Measurements from ENCODE around the genes SLC32A1 and ACTR5.

DNA sequence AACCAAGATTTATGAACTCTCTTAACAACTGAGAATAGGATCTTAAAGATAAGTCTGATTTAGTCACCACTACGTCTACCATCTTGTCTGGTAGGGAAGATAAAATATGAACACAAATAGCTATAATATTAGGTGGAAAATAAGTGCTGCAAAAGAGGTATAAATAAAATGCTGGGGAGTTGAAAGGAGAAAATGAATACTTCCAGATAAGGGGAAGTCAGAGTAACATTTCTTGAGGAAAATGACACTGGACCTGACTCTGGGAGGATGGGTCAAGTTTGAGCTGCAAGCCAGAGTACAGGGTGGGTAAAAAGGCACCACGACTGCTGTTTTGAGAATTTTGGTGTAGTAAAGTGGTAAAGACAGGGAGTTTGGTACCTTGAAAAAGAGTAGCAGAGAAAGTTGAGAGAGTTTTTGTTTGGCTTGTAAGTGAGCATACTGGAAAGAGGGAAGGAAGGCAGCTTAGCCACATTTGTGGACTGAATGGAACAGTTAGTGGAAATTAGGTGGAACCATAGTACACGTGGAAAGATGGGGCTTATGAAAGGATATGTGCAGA lies 39.3 kb upstream of the ADIG start:
- PRO-cap: no peak

DNA sequence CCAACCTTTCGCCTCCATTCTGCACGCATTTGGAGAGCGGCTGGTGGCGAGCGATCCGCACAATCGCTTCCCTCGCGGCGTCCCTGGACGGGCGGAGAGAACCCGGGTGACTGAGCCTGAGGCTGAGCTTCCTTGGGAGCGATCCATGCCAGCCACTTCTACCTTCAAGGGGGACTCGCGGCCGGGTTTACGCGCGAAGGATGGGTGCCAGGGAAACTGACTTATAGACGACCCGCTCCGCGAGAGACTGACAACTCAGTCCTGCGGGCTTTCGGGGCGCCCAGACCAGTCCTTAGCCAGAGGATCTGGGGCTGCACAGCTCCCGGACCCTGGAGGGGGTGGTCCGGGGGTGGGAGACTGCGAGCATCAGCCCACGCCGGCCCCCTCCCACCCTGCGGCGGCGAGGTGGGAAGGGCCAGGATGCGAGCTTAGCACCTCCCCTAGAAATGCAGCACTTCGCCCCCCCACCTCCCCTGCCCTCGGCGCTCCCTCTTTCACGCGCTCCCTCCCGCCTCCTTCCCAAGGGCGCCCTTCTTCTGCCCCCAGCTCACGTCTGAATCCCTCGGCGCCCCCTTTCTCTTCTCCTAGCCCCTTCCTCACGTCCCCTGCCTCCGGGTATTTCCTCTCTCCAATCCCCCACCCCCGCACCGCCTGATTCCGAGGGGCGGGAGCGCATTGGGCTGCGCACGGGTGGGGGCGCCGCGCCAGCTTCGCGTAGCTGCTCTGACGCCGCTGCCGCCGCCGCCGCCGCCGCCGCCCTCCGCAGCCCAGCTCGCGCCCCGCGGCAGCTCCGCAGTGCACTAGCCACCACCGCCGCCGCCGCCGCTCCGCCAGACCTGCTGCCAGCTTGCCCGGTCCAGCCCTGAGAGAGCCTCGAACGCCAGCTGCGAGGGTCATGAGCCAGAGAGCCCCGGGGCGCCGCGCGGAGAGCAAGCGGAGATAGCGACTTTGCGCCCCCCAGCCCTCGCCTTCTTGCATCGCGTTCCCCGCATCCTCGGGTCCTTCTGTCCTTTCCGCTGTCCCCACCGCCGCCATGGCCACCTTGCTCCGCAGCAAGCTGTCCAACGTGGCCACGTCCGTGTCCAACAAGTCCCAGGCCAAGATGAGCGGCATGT lies at the start of gene SLC32A1:
TSS of gene SLC32A1 (plus strand) at position 795 of the 1,115 bp plus-strand sequence.
- PRO-cap: no peak

GRCh38 chr20:38747816-38748578 lies at the start of gene ACTR5:
Gene ACTR5, plus strand, starts transcription at chr20:38748460.
- PRO-cap: unidirectional peak, plus-strand start at chr20:38748499

GRCh38 chr20:38811563-38812136 lies 6.2 kb downstream of the PPP1R16B start:
- PRO-cap: no peak

- PRO-cap: no peak
Observed at GRCh38 chr20:38874471-38875586, 51.4 kb upstream of the FAM83D start.

DNA sequence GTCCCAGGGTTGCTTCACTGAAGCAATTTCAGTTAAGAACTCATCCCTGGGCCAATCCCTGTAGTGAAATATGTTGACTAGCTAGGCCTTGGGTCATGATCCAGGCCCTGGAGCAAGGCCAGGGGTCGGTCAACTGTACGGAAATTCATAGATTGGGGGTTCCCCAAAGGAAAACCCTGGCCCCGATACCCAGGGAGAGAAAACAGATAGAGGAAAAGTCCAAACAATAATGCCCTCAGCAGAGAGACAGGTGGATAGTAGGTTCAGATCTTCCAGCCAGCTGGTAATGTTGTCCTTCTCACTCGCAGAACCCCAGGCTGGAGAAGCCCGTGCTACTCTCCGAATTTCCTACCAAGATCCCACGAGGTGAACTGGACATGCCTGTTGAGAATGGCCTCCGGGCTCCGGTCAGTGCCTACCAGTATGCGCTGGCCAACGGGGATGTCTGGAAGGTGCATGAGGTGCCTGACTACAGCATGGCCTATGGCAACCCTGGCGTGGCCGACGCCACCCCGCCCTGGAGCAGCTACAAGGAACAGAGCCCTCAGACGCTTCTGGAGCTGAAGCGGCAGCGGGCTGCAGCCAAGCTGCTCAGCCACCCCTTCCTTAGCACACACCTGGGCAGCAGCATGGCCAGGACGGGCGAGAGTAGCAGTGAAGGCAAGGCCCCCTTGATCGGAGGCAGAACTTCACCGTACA lies 8.2 kb upstream of the FAM83D start:
- PRO-cap: no peak

DNA sequence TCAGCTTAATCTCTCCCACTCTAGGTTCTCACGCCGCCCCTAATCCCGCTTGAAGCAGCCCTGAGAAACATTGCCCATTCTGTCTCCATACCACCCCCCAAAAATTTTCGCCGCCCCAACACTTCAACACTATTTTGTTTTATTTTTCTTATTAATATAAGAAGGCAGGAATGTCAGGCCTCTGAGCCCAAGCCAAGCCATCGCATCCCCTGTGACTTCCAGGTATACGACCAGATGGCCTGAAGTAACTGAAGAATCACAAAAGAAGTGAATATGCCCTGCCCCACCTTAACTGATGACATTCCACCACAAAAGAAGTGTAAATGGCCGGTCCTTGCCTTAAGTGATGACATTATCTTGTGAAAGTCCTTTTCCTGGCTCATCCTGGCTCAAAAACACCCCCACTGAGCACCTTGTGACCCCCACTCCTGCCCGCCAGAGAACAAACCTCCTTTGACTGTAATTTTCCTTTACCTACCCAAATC lies 414.9 kb downstream of the MAFB start:
- PRO-cap: no peak

DNA sequence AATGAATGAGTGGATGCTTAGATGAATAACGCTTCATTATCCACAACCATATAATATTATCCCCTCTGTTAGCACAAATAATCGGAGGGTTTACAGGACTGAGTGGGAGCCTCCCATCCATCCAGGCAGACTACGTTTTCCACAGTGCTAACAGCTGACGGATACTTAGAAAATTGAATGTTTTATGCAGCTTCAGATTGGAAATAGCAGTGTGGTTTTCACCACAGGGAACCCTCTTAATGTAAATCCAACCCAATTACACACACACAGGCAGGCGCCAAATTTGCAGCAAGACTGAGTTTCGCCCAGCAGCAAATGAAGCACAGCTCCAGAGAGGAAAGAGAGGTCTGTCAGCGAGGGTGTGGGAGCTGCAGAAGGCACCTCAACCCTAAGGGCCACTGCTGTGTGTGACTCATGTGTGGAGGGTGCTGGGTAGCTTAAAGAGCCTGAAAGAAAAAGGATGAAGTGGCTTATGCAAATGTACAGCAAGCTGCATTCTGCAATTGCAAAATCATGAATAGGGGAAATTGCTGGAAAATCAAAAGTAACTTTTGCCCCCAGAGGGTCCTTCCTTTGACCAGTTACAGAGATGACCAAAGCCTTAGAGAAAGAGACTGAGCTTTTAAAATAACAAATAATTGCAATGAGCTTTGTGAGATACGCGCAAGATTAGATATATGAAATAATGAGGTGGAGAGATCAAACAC lies 365.6 kb downstream of the MAFB start:
- PRO-cap: no peak

GRCh38 chr20:40464696-40465026 lies 224.4 kb downstream of the MAFB start:
- PRO-cap: no peak

DNA sequence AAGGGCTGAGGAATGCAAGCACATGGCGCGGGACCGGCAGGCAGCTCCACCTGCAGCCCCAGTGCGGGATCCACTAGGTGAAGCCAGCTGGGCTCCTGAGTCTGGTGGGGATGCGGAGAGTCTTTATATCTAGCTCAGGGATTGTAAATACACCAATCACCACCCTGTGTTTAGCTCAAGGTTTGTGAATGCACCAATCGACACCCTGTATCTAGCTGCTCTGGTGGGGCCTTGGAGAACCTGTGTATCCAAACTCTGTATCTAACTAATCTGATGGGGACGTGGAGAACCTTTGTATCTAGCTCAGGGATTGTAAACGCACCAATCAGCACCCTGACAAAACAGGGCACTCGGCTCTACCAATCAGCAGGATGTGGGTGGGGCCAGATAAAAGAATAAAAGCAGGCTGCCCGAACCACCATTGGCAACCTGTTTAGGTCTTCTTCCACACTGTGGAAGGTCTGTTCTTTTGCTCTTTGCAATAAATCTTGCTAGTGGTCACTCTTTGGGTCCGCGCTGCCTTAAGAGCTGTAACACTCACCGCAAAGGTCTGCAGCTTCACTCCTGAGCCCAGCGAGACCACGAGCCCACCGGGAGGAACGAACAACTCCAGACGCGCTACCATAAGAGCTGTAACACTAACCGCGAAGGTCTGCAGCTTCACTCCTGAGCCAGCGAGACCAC lies 116.9 kb upstream of the TOP1 start:
- PRO-cap: no peak

- PRO-cap: no peak
Observed at GRCh38 chr20:40991112-40992046, 37.2 kb upstream of the TOP1 start.

- PRO-cap: no peak
Observed at GRCh38 chr20:41005128-41005859, 23.3 kb upstream of the TOP1 start.

GRCh38 chr20:41012627-41013321 lies 15.8 kb upstream of the TOP1 start:
- PRO-cap: no peak

- PRO-cap: no peak
Observed at GRCh38 chr20:41029631-41030120, 1.1 kb downstream of the TOP1 start.

DNA sequence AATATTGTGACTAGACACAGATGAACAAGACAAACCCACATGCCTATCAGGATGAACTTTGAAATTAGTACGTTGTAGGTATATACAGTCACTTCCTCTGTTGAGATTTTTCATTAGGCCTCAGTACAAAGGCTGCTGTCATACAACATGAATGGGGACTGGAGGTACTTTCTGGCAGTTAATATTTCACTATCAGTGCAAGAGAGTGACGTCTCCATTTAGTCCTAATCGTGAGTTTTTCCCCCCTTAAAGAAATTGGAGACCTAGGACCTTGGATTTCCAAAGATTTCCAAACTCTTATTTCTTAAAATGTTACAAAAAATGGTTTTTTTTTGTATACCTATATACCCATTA lies 10.5 kb downstream of the TOP1 start:
- PRO-cap: no peak

DNA sequence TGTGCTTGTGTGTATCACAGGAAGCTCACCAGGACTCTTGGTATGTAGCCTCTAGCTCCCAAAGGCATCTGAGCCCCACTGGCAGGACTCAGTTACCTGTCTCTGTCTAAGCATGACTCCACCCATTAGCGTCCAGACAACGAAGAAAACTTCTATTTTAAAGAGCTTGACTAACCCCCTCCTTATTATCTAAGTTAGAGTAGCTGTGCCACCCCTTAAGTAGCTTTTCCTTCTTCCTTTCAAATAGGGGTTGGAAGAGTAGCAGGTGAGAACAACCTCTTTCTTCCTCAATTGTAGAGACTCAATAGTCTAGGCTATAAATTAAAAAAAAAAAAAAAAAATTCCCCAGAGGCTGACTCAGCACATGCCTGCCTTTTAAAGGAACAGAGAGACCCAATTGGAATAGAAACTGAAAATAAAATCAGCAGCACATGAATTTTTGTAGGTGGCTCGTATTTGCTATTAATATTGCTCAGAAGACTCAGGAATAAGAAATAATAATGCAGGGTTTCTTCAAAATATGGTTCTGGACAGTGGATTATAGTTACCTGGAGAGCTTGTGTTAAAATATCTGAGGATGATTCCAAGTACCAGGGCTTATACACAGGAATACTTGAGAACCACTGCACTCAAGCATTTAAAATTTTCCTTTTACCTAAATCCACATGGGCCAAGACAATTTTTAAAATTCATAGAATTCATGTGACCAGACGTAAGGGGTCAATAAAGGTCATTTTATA lies 19.3 kb downstream of the TOP1 start:
- PRO-cap: no peak

DNA sequence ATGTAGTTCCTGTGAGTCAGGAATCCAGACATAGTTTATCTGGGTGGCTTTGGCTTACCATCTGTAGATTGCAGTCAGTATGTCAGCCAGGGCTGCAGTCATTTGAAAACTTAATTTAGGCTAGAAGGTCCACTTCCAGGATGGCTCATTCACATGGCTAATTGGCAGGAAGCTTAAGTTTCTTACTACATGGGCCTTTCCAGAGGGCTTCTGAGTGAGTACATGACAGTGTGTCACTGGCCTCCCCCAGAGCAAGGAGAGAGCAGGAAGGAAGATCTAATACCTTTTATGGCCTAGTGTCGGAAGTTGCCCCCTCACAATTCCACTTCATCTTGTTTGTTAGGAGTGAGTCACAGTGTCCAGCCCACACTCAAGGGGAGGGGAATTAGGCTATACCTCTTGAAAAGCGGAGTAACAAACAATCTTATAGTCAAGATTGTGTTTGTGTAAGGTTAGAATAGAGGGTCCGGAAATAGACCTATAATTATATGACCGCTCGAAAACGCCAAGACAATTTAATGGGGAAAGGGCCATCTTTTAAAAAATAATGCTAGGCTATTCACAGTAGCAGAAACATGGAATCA lies 29.8 kb downstream of the TOP1 start:
- PRO-cap: no peak

DNA sequence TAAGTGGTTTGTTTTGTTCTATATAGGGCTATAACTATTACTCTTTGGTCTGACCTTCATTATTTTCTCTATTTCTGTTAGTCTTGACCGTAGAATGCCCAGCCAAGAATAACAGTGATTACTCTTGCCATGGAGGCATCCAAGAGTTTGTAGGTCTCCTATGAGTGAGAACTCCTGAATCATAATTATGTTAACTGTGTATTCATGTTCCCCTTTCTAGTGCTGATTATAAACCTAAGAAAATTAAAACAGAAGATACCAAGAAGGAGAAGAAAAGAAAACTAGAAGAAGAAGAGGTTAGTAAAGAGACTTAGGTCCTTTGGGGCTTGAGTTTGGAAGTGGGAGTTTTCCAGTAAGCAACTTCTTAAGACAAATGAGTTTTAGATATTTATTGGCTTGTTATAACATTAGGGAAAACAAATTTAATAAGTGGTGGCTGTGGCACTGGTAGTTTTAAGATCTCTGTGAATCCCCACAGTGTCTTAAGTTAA lies 52.4 kb downstream of the TOP1 start:
- PRO-cap: no peak

GRCh38 chr20:41117680-41118786 lies 19.3 kb upstream of the PLCG1 start:
- PRO-cap: no peak

GRCh38 chr20:41123156-41123787 lies 14.1 kb upstream of the PLCG1 start:
- PRO-cap: no peak

Measured in neutrophil (primary cell).